Occipital lobe (tissue), 2 donors: ENCODE data around the genes ABLIM1 and HSPA12A.

- RAMPAGE, long total RNA: no peak
These were observed 137.3 kb downstream of the TCF7L2 start for GRCh38 chr10:113087173-113087985.

GRCh38 chr10:113150865-113151275 lies 200.8 kb downstream of the TCF7L2 start:
- RAMPAGE, long total RNA: no peak

DNA sequence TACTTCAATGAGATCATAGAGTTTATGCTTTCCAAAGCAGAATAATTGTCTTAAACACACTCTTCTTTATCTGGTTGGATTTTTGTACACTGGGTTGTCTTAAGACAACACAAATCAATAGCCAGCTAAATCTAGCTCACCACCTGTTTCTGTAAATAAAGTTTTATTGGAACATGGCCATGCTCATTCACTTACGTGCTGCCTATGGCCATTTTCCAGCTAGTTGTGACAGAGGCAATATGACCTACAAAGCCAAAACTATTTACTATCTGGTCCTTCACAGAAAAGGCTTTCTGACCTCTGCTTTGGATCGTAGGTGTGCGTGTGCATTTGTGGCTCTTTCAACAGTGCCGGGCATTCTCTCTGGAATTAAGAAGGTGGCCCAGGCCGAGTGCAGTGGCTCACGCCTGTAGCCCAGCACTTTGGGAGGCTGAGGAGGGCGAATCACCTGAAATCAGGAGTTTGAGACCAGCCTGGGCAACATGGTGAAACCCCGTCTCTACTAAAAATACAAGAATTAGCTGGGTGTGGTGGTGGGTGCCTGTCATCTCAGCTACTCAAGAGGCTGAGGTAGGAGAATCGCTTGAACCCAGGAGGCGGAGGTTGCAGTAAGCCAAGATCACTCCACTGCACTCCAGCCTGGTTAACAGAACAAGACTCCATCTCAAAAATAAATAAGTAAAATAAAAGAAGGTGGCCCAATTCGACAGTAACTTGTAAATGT lies 45.4 kb downstream of the NRAP start:
- RAMPAGE, long total RNA: no peak

DNA sequence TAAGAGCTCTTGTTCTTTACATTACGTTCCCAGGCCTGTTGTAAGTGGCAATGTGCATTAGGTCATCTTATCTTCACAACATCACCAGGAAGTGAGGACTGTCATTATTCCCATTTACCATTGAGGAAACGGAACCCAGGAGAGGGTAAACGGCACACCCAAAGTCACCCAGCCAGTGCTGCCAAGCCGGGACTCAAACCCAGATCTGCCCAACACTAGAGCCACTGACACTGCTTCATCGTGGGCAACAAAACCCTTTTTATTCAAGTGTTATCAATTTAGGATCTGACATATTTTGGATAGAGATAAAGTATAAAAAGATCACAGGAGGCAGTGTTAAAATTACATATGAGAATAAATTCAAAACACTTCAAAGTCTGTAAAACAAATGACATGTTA lies 73.2 kb downstream of the NHLRC2 start:
- RAMPAGE, long total RNA: no peak

DNA sequence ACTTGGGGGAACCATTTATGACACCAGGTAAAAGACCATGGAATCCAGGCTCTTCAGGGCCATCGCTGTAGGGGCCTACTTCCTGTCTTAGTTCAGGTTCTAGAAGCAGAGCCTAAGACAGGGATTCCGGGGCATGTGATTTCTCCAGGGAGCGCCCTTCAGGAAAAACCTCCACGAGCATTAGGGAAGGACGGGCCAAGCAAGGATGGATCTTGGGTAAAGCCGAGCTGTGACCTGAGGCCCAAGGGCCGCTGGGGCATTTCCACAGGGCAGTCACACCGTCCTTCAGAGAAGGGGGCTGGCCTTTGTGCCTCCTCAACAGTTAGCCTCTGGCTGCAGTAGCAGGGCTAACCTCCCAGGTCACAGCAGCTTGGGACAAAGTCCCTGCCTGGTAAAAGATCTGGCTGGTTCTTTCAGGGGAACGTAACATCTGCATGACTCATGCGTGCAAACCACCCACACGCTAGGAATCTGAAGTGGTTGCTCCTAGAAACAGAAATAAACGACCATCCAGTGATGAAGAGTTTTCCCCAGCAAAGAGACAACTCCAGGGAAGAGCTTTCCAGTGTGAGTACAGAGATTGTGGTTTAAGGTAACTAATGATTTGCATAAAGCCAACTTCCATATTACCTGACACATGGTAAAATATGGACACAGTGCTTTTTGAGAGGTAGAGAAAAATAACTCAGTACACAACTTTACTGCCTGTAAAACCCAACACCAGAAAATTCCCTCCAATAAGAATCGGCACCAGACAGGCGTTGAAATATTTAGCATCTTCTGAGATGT lies 85.0 kb upstream of the ADRB1 start:
- RAMPAGE, long total RNA: no peak

- RAMPAGE, long total RNA: no peak
These were observed 23.0 kb downstream of the ADRB1 start for GRCh38 chr10:114066465-114067233.

DNA sequence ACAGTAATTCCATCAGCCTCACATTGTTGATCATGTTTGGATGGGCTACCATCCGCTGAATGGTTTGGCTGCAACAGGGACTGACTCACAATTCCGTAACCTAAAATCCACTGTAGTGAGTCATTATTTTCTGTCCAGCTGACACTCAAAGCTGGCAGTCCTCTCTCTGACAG lies 32.7 kb downstream of the VWA2 start:
- RAMPAGE, long total RNA: no peak

GRCh38 chr10:114293127-114293404 lies 54.0 kb downstream of the VWA2 start:
- RAMPAGE, long total RNA: no peak

DNA sequence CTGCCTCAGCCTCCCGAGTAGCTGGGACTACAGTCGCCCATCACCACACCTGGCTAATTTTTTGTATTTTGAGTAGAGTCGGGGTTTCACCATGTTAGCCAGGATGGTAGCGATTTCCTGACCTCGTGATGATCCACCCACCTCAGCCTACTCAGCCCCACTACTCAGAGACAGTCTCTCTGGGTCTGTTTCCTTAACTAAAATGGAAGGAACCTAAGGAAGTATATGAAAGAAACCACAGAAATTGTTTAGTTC lies 23.7 kb upstream of the AFAP1L2 start:
- RAMPAGE, long total RNA: no peak

- RAMPAGE, long total RNA: no peak
These were observed 91.2 kb upstream of the AFAP1L2 start for GRCh38 chr10:114495466-114495988.

GRCh38 chr10:114534853-114535488 lies 123.1 kb downstream of the ABLIM1 start:
- RAMPAGE, long total RNA: no peak

DNA sequence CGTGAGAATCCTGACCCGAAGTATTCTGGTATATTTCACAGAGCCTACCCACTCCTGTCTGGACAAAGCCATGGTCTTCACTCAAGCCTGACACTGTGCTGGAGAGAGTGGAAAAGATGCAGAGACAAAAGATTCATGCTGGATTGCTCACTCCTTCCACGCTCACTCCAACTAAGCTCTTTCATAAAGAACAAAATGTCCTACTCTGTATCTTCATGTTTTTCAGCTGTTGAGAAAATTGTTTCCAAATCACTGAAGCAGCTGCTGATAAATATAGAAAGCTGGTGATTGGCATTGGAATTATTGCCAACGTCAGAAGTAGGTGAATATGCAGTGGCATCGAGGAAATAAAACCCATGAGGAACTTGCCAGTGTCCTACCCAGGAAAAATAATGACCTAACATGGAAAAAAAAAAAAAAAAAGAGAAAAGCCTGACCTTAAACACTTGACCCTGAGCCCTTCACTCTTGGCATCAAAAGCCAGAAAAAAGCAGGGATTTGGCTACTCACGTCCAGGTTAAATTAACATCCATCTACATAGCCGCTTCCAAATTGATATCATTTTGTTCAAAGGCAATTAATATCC lies 105.9 kb downstream of the ABLIM1 start:
- RAMPAGE, long total RNA: no peak

- RAMPAGE, long total RNA: no peak
These were observed 25.1 kb downstream of the ABLIM1 start for GRCh38 chr10:114632560-114633767.

DNA sequence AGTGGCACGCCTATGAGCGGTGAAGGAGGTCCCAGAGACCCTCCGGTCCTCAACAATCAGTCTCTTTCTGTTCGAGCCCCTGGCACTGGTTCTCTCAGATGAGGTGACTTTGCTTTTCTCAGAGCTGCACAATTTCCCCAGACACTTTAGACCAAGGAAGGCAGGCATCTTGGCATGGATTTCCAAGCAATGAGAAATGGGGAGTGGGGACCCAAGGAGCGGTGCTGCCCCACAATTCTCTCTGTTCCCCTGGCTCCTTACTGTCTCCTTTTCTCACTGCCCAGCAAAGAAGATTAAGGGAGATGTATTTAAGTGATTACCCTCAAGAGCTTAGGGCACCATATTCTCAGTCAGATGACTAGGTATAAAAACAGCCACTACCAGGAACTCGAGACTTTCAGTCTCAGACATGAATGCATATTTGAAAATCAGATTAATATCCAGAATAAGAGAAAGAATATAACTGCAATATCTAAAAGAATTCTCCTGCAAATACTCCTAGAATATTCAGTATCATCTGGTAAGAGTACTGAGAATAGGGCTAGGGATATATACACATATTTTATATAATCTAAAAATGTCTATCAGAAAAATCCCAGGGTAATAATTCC lies at the start of gene ABLIM1:
Gene ABLIM1, minus strand, starts transcription at position 243 of the 611 bp plus-strand sequence.
- RAMPAGE, long total RNA: no peak

GRCh38 chr10:114706375-114706813 lies 48.3 kb upstream of the ABLIM1 start:
- RAMPAGE, long total RNA: no peak

DNA sequence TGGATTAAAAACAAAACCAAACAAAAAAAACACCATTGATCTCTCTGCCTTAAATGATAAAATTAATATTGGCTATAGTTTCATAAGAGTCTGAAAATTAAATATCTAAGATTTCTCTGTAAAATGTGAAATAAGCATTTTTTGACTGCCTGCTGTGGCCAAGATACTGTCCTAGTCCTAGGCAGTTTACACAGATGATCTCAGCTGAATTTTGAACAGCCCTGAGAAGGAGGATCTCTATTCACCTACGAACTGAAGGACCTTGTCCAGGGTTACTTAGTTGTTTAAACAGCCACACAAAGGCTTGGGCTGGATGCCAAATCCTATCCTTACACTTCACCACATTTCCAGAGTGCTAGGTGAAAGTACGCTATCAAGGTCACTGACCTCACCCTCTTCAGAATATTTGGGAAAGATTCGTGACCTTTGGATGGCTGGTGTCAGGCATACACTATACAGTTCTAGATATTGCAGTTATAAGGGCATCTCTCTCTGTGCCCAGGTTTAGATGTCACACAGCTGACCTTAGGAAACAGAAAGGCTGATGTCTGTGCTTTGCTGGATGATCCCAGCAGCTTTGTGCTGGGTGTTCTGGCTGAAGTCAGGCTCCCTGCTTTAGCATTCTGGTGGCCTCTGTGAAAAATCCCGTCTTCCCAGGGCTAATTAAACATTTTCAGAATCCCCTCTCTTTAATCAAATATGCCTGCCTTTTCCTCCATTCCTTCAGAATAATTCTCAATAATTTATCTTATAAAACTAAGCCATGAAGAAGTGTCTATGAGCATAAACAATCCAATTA lies 61.2 kb upstream of the ABLIM1 start:
- RAMPAGE, long total RNA: no peak

DNA sequence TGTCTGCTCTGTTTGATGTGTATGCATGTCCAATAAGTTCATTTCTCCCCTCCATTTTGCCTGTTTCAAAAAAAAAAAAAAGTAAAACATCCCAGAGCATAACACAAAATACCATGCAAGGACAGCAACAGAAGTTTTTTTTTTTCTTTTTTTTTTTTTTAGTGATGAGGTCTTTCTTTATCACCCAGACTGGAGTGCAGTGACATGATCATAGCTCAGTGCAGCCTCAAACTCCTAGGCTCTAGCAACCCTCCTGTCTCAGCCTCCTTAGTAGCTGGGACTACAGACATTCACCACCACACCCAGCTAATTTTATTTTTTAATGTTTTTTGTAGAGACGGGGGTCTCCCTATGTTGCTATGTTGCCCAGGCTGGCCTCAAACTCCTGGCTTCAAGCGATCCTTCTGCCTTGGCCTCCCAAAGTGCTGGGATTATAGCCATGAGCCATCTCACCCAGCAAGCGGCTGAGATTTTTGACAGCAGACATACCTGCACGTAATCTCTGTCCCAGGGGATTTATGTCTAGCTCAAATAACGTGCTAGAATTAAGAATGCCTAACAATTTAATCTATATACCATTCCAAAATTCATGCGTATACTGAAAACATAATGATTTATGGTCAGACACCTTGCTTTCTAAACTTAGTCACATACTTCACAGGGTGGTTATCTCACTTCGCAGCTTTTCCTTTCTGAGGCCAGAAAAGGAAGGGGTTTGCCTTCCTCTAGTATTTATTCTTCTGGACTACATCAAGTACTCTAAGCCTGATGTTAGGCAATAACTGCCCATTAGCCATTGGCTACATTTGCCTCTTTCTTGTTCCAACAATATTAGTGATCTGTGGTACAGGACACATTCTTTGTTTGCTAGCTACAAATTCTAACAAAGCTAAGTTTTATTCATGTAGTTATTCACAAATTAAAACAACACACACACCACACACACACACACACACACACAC lies 72.8 kb upstream of the FHIP2A start:
- RAMPAGE, long total RNA: no peak

- RAMPAGE, long total RNA: no peak
These were observed 53.3 kb downstream of the FHIP2A start for GRCh38 chr10:114874773-114875395.

DNA sequence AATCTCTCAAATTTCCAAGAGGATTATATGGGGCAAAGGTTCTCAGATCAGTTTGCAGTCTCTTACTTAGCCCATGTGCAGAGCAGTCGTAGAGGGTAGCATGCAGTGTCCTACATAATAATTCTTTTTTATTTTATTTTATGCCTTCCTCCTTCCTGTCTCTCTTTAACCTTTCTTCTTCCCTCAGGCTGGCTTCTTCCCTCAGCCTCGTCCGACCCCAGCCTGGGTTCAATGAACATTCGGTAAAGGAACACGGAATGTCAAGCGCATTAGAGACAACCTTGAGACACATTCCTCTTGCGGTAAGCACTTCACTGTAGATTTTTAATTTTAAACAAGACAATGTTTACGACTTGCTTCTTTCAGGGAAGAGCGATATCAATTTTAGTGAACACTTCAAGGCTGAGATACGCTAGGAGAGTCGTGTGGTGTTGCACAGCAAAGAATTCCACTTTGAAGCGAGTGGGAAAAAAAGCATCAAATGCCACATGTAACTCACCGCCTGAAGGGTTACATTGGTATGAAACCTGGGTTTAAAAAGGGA lies 69.0 kb upstream of the ATRNL1 start:
- RAMPAGE, long total RNA: no peak

GRCh38 chr10:116742388-116743565 lies at the start of gene HSPA12A:
Gene HSPA12A (minus strand): TSS chr10:116742566.
- RAMPAGE, long total RNA: no peak